H7 (cell line): Measurements from ENCODE around the gene DRD3.

DNA sequence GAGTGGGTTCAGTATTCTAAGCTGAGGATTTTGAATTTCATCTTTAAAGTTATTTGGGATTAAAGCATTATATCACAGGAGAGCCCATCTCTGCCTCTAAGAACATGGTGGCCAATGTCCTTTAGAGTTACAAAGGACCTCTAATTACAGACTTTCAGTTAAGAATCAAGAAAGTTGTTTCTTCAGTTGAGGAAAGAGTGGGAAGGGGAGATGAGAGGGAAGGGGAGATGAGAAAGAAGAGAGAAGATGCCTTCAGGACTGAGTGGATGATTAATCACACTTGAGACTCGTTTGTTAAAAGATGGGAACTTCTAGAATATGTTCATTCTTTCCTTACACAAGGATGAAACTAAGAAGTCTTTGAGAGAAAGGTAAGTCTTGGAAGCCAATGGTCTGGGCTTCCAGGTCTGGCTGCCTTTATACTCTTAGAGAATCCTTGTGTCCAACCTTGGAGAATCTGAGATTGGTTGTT is 3.4 kb downstream of the QTRT2 start:
- RAMPAGE, long total RNA: no peak

DNA sequence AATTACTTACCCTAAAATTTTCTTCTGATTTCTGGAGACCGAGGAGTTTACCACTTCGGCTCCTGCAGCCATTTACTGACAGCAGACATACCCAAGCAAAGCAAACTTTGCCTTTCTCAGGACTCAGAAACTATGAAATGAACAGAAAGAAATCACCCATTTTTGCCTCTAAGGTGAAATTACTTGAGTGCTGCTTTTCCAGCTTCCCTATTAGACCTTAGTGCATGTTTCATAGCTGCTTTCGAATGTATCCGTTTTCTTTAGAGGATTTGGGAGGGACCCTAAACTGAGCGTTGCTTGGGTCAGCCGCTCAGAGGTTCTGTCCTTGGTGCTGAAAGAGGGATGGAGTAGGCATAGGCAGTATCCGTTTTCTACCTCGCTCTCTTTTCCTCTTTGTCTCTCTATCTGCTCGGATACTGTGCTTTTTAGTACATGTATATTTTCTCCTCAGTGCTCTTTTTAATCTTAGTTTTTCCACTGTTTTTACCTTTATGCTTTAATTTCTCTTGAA is at the start of gene DRD3:
DRD3 (minus strand) TSS at position 406 of the 511 bp plus-strand sequence.
- RAMPAGE, long total RNA: no peak

DNA sequence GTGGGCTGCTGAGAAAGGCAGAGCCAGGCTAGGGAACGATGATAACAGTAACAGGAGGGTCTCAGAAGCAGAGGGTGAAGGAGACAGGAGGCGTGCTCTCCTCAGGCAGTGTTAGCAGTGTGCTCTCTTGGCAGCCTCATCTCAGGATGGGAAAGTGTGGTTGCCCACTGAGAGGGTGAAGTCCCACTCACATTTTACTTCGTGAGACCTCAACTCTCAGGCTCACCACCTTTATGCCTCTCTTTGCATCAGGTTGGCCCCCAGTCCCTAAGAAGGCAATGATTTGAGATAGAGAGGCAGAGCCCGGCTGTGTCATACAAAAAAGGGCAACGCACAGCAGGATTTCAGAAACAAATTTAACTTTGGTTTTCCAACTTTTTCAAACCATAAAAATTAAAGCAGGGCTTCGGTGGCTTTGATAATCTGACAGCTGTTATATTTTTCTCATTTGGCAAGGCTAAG is 24.6 kb downstream of the TIGIT start:
- RAMPAGE, long total RNA: no peak

DNA sequence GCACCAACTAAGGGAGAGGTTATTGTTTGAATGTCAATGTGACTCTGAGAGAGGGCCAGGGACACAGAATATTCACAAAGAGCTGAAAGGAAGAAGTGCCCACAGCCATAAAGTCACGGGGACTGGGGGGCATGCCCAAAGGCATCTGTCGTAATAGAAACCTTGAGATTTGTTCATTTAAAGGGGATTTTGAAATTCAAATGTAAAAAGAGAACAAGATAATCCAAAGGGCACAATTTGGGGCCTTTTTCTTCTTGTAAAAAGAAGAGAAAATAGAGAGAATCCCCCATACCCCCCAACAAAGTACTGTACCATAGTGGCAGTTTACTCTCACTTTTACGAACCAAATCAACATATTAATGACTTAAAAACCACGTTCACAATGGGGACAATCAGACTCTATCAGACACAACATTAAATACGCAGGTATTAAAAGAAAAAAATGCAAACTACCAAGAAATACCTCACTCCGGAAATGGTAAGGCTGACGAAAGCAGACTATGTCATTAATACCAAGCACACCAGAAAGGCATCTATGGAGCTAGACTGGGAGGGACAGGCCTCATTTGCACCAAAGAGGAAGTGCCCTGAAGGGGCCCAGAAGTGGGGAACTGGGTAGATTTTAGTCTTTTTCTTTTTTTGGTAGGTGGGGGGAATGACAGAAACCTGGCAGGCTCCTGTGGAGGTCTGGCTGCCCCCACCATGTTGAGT is 134.2 kb downstream of the TIGIT start:
- RAMPAGE, long total RNA: no peak

DNA sequence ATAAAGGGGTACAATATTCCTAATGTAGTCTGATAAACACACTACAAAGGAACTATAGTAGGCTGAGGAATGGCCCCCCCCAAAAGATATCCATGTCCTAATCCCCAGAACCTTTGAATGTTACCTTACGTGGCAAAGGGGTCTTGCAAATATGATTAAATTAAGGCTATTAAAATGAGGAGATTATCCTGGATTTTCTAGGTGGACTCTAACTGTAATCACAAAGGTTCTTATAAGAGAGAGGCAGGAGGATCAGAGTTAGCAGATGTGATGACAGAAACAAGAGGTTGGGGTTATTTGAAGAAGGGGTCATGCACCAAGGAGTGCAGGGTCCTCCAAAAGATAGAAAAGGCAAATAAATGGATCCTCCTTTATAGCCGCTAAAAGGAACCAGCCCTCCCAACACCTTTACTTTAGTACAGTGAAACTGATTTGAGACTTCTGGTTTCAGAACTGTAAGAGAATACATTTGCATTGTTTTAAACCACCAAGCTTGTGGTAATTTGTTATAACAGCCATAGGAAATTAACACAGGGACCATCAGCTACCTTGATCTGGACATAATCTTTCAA is 166.5 kb downstream of the TIGIT start:
- RAMPAGE, long total RNA: no peak

DNA sequence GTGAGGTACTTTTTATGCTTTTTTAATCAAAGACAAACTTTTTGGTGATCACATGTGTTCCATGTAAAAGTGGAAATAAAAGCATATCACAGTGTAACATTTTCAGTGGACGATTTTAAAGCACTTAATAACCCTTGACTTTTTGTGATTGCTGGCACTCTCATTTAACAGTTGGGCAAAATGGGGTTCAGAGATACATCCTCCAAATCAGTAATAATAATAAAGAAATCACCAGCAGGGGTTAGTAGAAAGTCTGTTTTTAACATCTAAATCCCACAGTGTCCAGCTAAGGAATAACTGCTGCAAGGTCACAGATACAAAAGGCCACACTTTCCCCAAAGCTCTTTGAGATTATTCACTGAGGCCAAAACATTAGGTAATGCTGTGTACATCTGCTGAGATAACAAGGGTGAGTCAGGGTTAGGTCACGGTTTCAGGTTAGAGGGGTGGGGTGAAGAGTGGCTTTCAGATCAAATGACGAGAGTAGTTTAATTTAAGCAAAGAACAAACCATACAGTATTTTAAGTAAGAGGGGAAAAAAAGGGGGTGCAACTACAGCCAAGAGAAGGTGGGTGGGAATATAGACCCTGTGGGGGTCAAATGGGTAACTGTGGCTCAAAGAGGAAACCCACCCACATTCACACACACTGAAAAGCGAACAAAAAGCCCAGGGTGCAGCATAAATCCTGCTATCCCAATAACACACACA is 412.7 kb downstream of the TIGIT start:
- RAMPAGE, long total RNA: no peak

- RAMPAGE, long total RNA: no peak
Observed at GRCh38 chr3:114899226-114899972, 247.7 kb downstream of the ZBTB20 start.

- RAMPAGE, long total RNA: no peak
Observed at GRCh38 chr3:116914212-116914577, 468.9 kb upstream of the LSAMP start.

DNA sequence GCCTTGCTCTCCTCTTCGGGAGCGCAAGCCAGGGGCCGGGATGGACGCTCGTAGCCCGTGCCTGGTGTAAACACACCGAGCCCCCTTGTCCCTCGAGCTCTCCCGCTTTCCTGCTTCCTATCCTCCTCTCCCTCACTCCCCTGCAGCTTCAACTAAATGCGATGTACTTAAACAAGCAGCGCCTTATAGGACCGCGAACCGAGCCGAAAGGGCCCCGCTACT is 1037.3 kb downstream of the IGSF11 start:
- RAMPAGE, long total RNA: no peak

DNA sequence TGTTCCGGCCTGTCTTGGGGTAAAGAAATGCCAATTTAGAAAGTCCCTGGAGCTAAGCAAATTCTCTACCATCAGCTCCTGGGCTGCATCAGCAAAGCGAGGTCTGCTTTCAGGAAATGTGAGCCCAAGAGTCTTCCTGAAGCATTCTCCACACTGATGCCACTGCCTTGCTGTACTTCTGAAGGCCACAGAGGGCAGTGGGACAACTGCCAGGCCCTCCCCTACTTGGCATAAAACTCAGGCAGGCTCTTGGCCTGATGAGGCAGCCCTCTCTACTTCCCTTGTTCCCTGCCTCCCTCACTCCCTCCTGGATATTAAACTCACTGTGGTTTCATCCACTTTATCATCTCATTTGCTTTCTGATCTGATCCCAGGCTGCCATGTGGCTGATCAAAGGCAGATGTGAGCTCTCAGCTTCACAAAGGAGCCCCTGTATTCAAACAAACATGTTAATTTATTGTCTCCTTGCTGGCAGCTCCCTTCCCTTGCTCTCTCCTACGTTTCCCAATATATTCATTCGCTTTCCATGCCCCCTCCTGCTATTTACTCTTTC is 533.5 kb downstream of the IGSF11 start:
- RAMPAGE, long total RNA: no peak

DNA sequence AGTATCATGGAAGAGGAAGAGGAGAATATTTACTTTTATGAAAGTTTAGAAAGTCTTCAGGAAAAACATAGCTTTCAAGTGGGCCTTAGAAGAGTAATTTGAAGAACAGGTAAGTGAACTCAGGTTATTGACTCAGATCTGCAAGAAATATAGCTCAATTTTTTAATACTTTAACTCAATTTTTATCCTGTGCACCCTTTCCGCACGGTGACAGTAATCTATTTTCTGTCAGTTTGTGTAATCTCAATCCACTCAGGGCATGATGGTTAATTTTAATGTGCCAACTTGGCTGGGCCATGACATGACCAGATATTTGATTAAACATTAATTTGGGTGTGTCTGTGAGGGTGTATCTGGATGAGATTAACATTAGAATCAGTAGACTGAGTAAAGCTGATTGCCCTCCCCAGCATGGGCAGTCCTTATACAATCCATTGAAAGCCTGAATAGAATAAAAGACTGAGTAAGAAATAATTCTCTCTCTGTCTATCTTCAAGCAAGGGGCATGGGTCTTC is 433.6 kb downstream of the IGSF11 start:
- RAMPAGE, long total RNA: no peak

DNA sequence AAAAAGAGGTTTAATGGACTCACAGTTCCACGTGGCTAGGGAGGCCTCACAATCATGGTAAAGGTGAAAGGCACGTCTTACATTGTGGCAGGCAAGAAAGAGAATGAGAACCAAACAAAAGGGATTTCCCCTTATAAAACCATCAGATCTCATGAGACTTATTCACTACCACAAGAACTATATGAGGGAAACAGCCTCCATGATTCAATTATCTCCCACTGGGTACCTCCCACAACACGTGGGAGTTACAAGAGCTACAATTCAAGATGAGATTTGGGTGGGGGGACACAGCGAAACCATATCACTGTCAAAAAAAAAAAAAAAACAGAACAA is 224.8 kb downstream of the IGSF11 start:
- RAMPAGE, long total RNA: no peak

DNA sequence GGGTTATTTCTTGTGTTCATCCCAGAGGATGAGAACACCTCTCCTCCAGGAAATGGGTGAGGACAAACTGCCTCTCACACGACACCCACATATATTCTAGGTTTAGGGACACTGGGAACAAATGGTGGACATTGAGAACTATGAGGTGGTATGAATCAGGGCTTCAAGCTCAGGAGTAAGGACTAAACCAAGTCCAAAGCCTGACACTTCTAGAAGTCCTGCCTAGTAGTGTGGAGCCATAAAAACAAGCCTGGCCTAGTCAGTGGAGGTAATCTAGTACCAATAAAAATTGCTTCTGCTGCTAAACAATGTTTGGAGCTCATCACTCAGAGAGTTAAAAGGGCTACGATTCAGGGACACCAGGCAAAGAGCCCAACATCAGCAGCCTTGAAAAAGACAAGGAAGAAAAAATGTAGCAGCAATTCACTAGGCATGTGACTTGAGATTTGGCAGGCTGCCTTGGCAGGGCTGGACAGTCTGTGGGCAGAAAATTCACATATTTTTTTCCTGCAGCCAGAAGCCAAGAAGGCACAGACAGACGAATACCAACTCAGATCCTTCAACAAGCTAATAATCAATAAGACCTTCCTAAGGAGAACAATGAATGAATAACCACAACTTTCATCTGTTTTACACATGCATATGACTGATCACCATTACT is 47.3 kb downstream of the IGSF11 start:
- RAMPAGE, long total RNA: no peak

DNA sequence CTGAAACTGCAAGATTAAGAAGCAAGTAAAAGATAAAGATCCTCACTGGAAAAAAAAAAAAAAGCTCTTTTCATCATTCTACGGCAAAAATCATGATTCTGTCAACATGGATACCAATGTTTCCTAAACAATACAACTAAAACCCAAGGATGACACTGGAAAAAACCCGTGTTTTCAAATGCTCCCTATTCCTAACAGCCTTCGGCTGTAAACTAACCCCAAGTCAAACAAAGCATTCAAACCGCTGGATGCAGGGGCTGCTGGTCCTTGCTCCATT is 632 bp downstream of the TMEM39A start:
- RAMPAGE, long total RNA: no peak

DNA sequence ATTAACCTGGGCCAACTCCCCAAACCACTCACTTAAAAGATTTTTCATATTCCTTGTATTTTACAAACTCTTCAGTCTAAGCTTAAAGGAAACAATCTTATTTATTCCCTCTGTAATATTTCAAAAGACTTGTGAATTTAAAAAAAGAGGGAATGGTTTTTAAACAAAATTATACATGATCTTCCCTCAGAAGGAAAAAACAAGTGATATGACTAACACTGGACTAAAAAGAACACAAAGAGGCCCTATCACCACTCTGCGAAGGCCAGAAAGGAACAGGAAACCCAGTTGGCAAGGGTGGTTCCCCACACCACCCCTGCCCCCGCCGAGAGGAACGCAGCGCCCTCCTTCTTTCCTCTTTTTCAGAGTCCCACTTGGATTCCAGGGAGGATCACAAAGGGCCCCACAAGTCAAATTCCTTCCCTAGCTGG is 29.6 kb downstream of the PLA1A start:
- RAMPAGE, long total RNA: no peak

DNA sequence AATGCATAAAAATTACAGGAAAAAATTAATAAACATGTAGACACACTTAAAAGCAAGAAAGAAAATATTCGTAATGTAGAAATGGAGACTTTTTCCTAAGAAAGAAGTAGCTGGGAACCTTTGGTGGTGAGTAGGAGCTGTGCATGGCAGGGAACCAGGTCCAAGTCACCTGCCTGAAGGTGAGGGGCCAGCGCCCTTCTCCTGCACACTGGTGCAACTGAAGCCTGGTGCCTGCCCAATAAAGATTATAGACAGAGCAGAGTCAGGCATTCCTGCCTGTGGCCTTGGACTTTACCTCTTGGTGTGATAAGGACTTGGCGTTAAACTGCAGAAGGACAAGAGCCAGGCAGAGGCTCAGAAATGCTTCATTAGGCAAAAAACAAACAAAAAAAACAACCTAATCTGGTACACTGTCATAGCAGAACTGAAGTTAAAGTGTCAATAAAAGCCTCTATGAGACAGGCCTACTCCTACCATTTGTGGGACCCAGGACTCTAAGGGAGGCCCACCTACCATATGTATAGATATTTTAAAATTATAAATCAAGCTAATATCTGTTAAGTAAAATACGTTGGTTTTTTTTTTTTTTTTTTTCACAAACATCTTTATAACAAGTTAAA is 14.3 kb downstream of the CFAP91 start:
- RAMPAGE, long total RNA: no peak

GRCh38 chr3:119809162-119809957 is 27.5 kb downstream of the NR1I2 start:
- RAMPAGE, long total RNA: no peak

DNA sequence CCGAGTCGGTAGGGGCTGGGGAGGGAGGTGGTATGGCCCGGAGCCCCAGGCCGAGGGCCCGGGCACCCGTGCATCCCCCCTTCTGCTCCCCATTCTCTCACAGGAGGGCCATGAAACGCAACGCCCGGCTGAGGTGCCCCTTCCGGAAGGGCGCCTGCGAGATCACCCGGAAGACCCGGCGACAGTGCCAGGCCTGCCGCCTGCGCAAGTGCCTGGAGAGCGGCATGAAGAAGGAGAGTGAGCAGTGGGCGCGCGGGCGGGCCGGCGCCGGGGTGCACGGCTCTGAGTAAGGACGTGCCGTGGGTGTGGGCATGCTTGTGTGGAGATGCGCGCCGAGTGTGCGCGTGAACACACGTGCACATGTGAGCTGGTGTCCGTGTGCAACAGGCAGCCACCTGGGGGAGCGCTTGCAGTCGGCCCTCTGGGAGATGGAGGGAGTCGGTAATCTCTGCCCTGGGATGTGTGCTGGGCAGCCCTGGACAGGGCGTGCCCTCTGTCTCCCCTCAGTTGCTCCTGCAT is 28.1 kb downstream of the NR1I2 start:
- RAMPAGE, long total RNA: no peak

DNA sequence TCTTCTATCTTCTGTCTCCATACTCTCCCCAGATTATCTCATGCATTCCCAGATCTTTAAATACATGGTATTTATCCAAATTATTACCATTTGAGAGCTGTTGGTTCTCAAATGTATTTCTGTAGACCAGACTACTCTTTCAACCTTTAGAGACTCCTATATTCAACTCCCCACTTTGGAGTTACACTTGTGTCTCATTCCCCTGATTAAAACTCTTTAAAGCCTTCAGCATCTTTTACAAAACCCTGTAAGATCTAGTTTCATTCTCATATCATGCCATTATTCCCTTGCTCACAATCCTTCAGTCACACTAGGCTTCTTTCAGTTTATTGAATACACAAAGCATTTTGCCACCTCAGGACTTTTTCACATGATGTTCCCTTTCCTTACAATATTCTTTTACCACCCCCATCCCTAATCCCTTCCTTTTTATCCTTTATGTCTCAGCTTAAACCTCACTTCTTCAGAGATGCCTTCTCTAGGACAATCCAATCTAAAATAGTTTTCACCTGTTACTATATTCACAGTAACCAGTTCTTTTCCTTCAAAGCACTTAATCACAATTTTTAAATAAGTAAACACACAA is 63.9 kb downstream of the GSK3B start:
- RAMPAGE, long total RNA: no peak

- RAMPAGE, long total RNA: no peak
Observed at GRCh38 chr3:120435540-120435978, 15.2 kb downstream of the FSTL1 start.